M059J (cell line): ENCODE measurements around the genes MPP2 and TMEM101.

GRCh38 chr17:43775011-43775670 lies 3.6 kb downstream of the DUSP3 start:
- RAMPAGE, long total RNA = no peak

DNA sequence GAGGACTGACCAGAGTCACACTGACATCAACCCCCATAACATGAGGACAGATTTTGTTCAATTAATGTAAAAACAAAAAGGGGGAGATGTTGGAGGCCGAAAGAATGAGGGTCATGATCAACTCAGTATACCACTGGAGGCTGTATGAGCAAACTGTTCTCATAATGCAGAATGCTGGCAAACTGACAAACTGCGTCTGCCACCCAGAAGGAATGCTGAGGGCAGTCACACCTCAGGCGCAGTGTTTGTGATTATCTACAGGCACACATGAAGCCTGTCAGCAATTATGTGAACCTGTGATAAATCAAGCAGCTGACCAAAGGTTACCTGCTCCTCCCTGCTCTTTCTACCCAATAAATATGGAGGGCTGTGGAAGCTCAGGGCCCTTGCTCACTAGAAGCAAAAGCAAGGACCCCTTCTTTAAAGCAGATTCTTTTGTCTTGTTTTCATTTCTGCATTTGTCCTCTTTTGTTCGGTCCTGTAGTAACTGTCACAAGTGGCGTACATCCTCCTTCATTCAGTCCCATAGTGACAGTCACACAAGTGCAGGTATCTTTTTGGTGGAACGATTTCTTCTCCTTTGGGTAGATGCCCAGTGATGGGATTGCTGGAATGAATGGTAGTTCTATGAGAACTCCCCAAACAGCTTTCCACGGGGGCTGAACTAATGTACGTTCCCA lies 27.4 kb downstream of the CD300LG start:
- RAMPAGE, long total RNA = no peak

GRCh38 chr17:43907308-43908069 lies at the start of gene MPP2:
Gene MPP2, minus strand, starts transcription at chr17:43907536.
- RAMPAGE, long total RNA = no peak

- RAMPAGE, long total RNA = no peak
Measured at GRCh38 chr17:44006949-44007630, 2.7 kb downstream of the NAGS start.

DNA sequence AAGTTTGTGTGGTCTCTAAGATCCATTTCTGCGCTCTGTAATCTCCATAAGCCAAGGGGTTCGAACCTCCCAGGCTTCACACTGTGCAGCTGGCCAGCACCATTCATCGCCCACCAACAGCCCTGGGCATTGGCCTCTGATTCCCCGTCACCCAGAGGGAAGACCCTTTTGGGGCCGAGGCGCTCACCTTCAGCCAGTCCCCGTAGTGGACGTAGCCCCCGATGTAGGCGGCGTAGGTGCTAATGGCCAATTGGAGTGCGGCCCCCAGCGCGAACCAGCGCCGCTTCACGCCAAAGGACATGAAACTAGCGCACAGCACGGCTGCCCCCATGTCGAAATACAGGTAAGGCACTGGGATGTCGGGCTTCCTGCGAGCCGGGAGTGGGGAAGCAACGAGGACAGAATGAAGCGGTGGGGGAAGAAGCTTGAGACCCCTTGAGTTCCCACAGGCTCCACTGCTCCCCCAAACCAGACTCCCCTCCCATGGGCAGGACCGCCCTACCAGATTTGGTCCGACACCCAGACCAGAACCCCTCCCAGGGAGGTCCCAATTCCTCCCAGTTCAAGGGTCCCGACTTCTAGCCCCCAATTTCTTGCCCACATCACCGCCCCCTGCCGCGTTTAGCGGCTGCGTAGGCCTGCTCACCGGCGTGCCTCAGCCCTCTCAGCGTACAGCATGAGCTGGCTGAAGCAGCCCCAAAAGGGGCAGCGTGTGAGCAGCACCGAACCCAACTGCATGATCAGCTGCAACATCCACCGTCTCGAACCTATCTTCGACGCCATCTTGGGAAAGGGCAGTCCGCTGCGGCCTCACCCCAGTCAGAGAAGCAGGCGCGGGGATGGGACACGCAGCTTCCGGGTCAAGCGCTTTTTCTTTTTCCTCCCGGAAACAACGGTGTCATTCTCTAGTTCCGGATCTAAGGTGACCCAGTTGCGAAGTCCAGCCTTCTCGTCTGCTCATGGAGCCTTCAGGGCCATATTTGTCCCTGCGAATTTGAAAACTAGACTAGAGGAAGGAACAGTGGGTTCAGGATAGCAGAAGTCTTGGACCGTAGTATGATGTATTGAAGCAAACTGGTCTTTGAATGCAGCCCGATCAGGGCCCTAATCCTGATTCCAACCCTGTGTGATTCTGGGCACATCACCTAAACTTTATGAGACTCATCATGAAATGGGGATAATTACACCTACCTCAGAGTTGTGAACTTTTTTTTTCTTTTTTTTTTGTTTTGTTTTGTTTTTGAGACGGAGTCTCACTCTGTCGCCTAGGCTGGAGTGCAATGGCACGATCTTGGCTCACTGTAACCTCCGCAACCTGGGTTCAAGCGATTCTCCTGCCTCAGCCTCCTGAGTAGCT lies at the start of gene TMEM101:
Gene TMEM101, minus strand, starts transcription at position 794 of the 1,357 bp plus-strand sequence.
- RAMPAGE, long total RNA = no peak

DNA sequence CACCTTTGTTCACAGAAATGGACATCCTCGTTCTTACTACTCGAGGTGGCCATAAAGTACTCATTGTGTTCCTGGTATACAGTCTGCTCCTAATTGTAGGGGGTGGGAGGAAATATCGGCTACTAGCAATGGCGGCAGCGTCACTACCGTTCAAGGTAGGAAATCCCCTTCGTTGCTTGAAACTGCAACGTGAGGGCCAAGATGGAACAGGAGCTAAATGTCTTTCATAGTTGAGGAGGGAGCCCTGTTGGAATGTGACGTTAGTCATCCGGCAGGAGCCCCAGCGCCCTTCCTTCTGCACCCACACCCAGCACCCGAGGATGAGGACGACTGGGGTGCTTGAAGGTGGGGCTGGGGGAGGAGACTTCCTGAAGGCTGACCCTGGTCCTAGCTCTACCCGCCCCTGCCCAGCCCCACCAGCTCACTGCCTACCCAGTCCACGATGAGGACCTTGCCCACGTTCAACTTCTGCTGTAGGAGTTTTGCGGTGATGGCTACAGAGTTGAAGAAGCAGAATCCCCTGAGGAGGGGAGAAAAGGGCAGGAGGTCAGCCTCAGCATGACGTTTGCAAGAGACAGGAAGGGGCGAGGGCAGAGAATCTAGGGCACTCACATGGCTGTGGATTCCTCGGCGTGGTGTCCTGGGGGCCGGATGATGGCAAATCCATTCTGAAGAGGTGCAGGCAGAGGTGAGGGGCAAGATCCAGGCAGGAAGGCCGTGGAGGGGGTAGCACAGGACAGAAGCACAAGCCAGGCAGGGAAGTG lies 11.8 kb downstream of the G6PC3 start:
- RAMPAGE, long total RNA = no peak

DNA sequence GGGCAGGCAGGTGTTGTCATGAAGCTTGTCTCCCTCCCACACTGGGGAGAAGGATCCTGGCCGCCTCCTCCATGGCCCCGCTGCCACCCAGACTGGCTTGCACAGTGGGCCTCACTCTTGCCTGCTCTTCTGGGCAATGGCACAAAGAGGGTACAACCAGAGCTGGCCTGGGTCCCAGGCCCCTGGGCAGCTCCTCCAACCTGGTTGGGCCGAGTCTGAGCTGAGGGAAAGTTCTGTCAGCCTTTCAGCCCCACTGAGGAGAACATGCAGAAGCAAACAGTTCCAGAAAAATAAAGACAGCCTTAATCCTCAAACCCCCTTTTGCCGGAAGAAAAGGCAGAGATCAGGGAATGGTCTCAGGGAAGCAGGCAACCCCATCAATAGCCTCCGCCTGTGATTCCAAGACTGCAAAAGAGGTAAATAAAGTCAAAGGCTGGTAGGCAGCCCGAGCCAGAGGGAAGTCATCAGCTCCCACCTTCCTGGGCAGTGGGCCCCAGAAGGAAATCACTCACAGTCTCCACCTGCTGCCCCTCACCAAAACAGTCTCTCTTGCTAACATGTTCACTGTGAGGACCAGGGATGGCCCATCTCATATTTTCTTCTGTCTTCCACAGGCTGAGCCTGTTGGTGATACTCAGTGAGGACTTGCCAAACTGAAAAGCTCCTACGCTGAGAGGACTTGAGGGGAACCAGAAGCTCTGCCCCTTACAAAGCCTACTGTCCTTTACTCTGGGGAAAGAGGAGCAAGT lies 8.8 kb downstream of the HDAC5 start:
- RAMPAGE, long total RNA = no peak

GRCh38 chr17:44123737-44124540 lies 498 bp upstream of the HDAC5 start:
- RAMPAGE, long total RNA = no peak

GRCh38 chr17:44191362-44191984 lies 4.7 kb downstream of the TMUB2 start:
- RAMPAGE, long total RNA = no peak

DNA sequence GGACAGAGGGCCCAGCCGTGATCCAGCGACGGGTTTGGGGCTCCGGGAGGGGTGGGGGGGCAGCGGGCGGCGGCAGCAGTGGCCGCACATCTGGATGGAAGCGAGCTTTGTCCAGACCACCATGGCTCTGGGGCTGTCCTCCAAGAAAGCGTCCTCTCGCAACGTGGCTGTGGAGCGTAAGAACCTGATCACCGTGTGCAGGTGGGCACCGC lies 244 bp downstream of the RUNDC3A start:
- RAMPAGE, long total RNA = no peak

GRCh38 chr17:44348004-44348510 lies 3.0 kb downstream of the GRN start:
- RAMPAGE, long total RNA = no peak

DNA sequence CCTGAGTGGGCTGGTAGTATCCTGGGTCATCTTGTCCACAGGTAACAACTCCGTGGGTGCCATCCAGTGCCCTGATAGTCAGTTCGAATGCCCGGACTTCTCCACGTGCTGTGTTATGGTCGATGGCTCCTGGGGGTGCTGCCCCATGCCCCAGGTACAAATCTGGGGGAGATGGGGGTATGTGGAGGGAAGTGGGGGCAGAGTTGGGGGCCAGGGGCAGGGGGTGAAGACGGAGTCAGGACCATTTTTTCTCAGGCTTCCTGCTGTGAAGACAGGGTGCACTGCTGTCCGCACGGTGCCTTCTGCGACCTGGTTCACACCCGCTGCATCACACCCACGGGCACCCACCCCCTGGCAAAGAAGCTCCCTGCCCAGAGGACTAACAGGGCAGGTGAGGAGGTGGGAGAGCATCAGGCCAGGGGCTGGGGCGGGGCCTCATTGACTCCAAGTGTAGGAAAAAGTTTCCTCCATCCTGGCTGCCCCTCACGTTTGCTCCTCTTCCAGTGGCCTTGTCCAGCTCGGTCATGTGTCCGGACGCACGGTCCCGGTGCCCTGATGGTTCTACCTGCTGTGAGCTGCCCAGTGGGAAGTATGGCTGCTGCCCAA lies 5.2 kb downstream of the GRN start:
- RAMPAGE, long total RNA = no peak

DNA sequence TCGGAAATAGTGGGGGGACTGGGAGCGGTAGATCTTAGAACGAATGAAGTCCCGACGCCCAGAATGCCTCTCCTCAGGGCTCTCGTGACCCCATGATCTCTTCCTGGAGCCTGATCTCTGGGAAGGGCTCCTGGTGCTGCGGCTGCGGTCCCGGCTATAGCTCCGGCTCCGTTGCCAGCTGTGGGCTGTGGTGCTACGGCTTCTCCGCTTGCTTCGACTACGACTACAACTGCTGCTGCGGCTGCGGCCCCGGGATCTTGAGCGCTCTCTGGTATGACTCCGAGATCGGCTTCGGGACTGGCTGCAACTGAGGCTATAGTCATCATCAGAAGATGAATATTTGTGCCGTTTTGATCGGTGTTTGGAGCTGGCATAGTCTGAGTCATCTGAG lies 9.5 kb upstream of the ITGA2B start:
- RAMPAGE, long total RNA = no peak

DNA sequence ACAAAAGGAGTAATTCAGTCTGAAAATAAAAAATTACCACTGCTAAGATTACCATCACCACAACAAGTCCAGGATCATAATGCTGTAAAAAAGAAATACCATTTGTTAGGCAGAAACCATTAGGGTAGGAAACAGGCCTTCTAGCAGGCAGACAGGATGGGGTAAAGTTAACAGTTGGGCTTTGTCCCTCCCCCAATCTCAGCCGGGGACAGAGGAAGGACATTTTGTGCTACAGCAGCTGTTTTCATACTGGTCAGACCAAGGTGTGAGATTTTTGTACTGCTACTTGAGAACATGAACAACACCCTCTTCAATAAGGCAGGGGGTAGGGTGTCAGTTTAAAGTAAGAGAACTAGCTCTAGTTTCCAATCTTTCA lies 49.2 kb upstream of the ITGA2B start:
- RAMPAGE, long total RNA = no peak

DNA sequence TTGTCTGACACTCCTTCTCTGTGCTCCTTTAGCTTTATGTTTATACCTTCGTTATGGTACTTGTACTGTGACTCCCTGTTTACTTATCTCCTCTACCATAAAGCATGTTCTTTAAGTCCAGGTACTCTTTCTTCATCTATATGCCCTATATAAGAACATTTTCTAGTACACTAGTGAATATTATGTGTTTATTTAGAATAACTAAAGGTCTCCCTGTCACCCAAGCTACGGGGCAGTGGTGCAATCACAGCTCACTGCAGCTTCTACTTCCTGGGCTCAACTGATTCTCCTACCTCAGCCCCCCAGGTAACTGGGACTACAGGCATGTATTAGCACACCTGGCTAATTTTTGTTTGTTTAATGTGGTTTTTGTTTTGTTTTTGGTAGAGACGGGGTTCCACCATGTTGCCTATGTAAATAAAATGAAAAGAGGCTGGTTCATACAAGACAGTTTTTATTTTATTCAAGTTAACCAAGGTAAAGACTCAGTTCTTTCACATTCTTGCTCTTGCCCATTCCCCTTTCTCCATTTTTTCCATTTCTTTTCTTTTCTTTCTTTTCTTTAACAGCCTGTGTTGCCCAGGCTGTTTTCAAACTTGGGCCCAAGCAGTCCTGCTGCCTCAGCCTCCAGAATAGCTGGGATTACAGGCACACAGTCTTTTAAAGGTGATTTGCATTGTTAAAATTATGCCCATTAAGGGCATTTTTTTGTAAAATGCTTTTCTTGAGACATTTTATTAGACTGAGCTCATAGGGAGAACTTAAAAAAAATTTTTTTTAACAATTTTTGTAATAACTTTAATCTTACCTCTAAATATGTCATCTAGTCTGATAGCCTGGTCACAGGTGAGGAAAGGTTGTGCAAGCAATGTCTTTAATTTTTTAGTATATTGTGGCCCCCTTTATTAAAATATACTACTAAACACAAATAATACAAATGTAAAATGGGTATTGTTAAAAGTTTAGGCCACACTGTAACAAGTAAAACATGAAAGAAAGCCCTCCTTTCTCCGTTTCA lies 17.2 kb downstream of the GPATCH8 start:
- RAMPAGE, long total RNA = no peak

DNA sequence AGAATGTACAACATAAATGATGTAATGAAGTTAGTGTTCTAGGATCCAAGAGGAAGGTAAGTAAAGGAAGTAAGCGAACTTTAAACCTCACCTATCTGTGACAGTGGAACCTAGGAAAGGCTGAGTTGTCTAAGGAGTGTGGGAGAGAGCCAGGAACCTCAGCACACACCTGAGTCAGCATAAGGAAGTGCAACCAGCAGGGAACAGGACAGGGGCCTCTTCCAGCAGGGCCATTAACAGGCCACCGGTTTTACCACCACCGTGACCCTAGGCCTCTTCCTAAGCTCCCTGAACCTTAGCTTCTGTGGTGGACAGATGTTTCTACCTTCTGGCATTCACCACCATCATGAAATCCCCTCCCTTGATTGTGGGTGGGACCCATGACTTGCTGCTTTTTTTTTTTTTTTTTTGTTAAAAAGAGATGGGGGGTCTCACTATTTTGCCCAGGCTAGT lies 26.7 kb upstream of the GPATCH8 start:
- RAMPAGE, long total RNA = no peak

GRCh38 chr17:44542366-44542725 lies 14.9 kb upstream of the FZD2 start:
- RAMPAGE, long total RNA = no peak

DNA sequence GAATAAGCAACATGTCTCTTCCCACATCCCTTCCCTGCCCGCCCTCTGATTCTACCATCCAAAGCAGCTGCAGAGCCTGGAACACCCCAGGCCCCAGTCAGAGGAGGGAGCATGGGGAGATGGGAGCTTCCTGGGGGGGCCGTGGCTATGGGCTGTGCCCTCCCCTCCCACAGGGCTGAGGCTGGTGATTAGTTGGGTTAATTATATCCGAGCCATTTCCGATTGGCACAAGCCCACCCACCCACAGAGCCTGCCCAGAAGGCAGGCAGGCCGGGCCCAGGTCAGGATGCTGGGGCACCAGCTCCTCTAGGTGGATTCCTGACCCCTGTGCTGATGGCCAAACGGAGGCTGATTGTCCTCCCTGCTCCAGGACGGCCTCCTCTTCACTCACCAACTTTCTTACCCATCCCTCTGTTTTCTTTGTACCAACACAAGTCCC lies 28.6 kb upstream of the MEIOC start:
- RAMPAGE, long total RNA = no peak

DNA sequence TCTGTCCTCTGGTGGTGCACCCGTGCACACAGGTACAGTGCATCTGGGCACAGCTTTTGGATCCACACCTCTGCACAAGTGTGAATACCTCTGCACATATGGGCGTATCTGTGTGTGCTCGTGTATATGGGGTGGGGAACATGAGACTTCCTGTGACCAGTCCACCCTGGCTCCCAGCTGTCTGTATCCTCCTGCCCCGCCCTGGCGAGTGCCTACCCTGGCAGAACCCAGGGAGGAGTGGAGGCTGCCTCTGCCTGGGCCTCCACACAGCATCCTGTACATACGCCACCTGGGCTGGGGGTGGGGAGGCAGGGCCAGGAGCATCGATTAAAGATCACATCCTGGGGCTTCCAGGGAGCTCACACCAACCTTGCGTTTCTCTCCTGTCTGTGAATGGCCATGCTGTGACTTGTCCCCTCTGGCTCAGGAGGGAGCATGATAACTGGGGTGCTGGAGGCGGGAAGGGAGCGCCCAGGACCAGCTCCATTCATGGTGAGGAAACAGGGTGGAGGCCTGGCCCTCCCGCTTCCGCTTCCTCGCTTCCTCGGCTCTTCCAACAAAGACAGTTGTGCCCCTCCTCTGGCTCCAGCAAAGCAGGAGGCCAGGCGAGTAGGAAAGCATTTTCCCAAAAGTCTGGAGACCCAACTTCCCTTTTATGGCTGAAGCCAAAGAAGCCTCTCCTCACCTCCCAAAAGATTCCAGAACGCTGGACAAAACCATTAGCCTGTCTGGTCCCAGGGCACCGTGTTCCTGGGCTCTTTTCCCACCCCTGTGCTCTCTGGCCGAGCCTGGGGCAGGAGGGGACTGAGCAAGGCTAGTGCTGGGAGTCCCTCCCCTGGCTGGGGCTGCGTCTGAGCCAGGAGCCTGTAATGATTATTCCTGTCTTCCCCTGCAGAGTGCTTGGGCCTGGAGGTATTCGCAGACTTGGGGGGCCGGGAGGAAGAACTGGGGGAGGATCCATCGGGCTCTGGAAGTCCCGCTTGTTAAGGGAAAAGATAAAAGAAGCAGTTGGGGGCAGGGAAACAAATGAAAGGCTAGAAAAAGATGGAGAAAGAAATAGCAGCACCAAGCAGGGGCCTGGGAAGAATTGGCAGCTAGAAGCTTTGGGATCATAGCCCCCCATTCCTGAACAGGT lies 23.1 kb downstream of the ADAM11 start:
- RAMPAGE, long total RNA = no peak

DNA sequence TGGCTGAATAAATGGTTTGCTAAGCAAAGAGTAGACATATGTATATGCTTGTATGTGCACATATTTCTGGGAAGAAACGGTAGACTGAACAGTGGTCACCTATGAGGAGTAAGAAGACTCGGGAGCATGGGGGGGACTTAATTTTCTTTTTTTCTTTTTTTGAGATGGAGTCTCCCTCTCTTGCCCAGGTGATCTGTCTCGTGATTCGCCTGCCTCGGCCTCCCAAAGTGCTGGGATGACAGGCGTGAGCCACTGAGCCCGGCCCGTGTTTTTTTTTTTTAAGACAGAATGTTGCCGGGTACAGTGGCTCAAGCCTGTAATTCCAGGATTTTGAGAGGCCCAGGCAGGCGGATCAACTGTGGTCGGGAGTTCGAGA lies 34.2 kb downstream of the ADAM11 start:
- RAMPAGE, long total RNA = no peak